Cardiac muscle cell (in vitro differentiated cells and primary cell): ENCODE results near the genes CST8 and ENTPD6.

DNA sequence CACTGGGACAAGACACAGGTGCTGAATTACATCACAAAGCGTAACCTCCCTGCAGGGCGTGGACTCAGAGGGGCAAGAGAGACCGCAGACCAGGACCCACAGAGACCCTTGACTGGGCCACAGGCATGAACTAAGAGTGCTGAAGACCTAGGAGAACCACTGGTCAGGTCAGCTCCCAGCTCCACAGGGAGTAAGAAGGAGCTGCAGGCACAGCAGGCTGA, at the start of gene CST8:
Gene CST8, plus strand, starts transcription at position 101 of the 221 bp plus-strand sequence.
- RAMPAGE, long total RNA, result no peak
- RRBS, result no CpG with 5 or more reads among the region's 3 CpGs

DNA sequence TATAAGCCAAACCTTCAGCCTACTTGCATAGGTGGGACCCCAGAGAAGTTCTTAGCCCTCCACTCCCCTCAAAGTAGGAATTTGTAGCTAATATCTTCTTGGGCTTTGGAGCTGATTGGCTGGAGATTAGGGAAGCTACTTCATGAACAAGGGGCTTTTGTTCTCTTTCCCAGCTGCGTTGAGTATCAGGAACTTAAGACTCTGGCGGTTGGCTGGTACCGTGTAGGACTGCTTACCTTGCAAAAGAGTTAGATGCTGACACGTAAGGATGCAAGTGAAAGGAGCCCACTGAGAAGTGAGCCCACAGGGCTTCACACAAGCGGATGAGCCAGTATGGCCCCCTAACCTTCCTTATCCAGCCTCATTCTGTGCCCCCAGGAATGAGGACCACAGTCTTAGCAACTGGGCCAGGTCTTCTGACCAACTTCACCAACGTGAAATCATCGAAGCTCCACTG, 12.2 kb downstream of the CST3 start:
- RAMPAGE, long total RNA, result no peak
- RRBS, result no CpG with 5 or more reads among the region's 7 CpGs

GRCh38 chr20:23634947-23635611, 2.7 kb downstream of the CST3 start:
- RAMPAGE, long total RNA, result no peak
- RRBS, result no CpG with 5 or more reads among the region's 10 CpGs

DNA sequence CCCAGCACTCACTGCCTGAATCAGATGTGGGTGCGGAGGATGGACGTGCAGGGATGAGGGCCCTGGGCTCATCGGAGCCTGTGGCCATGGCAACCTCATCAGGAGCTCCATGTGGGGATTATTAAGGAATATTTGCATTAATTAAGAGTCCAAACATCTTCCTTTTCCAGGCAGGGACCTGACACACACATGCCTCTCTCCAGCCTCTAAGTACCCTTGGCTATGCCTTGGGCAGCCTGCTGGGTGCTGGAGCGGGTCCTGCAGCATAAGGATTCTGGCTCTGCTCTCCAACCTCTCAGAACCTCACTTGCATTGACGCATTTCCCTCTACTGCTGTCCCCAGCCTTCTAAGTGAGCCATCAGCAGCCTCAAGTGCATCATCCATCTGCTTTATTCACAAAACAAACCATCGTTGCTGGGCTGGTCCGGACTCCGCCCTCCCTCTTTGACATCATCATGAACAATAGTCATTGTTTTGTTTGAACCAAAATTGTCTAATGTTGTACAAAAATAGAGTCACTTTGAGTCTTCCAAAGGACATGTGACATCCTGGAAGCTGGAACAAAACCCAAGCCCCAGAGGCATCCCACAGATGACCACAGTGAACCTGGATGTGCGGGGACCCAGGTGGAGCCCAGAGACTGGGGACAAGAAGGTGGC, 229.9 kb downstream of the SYNDIG1 start:
- RAMPAGE, long total RNA, result no peak
- RRBS, result no CpG with 5 or more reads among the region's 9 CpGs

GRCh38 chr20:24930991-24931919, 17.8 kb upstream of the CST7 start:
- RAMPAGE, long total RNA, result no peak
- RRBS, result no CpG with 5 or more reads among the region's 12 CpGs

- RAMPAGE, long total RNA, result no peak
- RRBS, result 79% methylated on average over 1 of the region's 15 CpGs
These were observed 936 bp downstream of the CST7 start for GRCh38 chr20:24949738-24950671.

- RAMPAGE, long total RNA, result no peak
- RRBS, result no CpG with 5 or more reads among the region's 16 CpGs
These were observed 3.5 kb downstream of the CST7 start for GRCh38 chr20:24952272-24953283.

- RAMPAGE, long total RNA, result no peak
- RRBS, result no CpG with 5 or more reads among the region's 6 CpGs
These were observed 4.1 kb downstream of the APMAP start for GRCh38 chr20:24988437-24988944.

GRCh38 chr20:25010353-25010850, 17.9 kb upstream of the APMAP start:
- RAMPAGE, long total RNA, result no peak
- RRBS, result no CpG with 5 or more reads among the region's 4 CpGs

GRCh38 chr20:25060078-25060326, 2.1 kb upstream of the ACSS1 start:
- RAMPAGE, long total RNA, result no peak
- RRBS, result no CpG with 5 or more reads among the region's 5 CpGs

DNA sequence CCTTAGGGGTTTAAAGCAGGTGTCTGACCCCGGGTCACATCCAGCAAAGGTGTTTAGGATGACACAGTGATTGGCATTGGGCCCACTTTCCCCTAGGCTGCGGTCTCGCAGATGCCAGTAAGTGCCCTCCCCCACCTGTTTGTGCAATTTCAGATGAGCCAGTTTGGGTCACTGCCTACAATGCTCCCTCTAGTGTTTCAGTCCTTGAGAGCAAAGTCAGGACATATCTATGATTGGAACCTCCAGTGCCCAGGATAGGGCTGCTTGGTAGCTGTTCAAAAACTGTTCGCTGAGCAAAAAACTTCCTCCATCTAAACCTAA, 5.3 kb downstream of the VSX1 start:
- RAMPAGE, long total RNA, result no peak
- RRBS, result no CpG with 5 or more reads among the region's 4 CpGs

DNA sequence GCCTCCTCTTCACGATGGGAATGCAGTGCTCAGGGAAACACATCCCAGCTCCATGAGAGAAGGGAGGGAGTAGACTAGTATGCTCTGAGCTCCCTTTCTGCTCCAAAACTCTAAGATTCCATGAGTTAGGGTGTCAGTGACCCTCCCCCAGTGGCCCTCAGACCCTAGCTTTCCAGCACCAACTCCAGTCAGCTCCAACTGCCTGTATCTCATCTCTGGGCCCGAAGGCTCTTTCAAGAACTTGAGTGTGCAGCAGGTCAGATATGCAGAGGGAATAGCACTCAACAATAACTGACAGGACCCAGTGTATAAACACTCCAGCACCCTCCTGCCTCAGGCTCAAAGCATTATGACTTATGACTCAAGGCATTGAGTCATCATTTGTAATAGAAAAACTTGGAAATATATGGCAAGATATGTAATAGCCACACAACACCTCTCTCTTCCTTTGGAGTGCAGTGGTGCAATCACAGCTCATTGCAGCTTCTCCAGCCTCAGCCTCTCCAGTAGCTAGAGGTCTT, 16.8 kb upstream of the ENTPD6 start:
- RAMPAGE, long total RNA, result no peak
- RRBS, result no CpG with 5 or more reads among the region's 2 CpGs

DNA sequence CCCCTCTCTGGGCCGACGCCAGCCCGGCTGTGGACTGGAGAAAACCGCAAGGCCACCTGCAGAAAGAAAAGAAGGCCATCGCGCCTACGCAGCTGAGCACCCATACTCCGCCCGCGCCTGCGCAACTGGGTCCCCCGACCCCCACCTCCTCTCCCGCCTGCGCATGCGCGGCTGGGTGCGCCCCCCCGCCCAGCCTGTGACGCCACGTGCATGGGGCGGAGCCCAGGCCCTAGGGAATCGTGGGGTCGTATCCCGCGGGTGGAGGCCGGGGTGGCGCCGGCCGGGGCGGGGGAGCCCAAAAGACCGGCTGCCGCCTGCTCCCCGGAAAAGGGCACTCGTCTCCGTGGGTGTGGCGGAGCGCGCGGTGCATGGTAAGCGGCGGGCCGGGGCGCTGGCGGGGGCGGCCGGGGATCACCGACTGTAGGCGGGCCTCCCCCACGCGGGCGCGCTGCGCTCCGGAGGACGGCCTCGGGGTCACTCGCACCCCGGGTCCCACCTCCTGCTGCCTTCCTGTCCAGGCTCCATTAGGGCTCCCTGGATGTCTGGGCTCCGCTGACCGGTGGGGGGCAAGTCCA, at the start of gene ENTPD6:
Gene ENTPD6, plus strand, starts transcription at position 216 of the 575 bp plus-strand sequence.
- RAMPAGE, long total RNA, result start-site peak on the plus strand centred at position 257 of the sequence, 147 bp wide, 1,908 and 503 reads in 2 replicates
- RRBS, result 2% methylated on average over 22 of the region's 60 CpGs

GRCh38 chr20:25247049-25247875, 623 bp upstream of the PYGB start:
- RAMPAGE, long total RNA, result no peak
- RRBS, result 2% methylated on average over 15 of the region's 52 CpGs

- RAMPAGE, long total RNA, result no peak
- RRBS, result no CpG with 5 or more reads among the region's 12 CpGs
These were observed 13.7 kb downstream of the PYGB start for GRCh38 chr20:25261512-25262135.

GRCh38 chr20:25310183-25311245, 62.6 kb downstream of the PYGB start:
- RAMPAGE, long total RNA, result no peak
- RRBS, result 34% methylated on average over 2 of the region's 12 CpGs

GRCh38 chr20:25319656-25320854, 70.6 kb downstream of the ABHD12 start:
- RAMPAGE, long total RNA, result no peak
- RRBS, result no CpG with 5 or more reads among the region's 25 CpGs

GRCh38 chr20:25324398-25324867, 66.2 kb downstream of the ABHD12 start:
- RAMPAGE, long total RNA, result no peak
- RRBS, result no CpG with 5 or more reads among the region's 5 CpGs

DNA sequence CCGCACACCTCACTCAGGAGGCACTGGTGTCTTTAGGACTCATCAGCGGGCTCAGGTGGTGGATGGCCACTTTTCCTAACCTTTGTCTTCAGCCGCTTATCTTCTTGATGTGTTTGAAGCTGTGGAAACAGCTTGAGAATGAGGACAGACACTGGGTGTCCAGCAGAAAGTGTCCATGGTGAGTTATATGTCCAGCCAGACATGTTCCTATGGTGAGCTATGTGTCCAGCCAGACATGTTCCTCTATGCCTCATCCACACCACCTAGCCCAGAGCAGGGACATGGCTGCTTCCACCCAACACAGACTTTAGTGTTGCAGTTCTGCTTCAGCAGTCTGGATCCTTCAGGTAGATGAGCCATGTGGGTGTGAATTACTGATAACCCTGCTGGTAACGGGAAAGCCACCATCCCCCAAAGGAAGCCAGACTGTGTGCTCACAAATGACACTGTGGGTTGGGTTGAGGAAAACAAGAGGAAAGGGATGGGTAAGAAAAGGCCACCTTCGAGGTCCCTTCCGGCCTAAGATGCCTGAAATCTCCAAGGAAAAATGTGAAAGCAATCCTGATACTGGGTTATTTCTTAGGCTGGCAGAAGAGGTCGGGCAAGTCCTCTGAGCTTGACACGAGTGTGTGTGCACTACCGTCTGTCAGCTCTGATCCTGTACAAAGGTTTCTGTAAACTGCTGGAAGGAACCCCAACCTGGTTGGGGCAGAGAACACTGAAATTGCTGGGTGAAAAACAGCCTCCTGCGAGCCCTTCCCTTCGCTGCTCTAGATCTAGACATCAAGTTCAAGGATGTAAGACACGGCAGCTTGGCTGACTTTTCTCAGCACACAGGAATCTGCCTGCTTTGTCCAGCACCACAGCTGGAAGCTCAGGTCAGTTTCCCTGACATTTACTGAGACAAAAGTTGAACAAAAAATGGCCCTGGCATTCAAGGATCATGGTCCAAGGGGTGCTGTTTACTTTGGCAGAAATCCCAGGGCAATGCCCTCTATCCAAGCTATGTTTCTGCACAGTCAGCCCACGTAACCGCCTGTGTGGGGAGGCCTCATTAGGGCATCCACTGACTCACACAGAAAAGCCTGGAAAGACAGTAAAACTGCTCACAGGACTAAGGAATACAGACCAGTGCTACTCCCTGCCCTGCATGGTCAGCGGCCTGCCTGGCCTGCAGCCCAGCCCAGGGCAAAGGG, 77.7 kb downstream of the NINL start:
- RAMPAGE, long total RNA, result no peak
- RRBS, result no CpG with 5 or more reads among the region's 15 CpGs

DNA sequence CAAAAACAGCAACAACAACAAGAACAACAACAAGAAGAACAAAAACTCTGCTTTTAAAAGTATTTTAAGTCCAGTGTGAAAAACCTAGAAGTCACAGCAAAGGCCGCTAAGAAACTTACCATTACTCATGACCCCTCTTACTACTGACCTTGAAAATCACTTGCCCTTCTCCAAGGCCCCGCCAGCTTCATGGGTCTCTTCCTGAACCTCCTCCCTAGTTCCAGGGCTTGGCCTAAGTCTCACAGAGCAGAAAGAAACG, 942 bp downstream of the NINL start:
- RAMPAGE, long total RNA, result no peak
- RRBS, result no CpG with 5 or more reads among the region's 3 CpGs